Daoy (cell line): Measurements from ENCODE around the genes IP6K2 and RHOA.

GRCh38 chr3:48426954-48428094 lies 2.6 kb downstream of the PLXNB1 start:
- RAMPAGE, long total RNA = no peak

DNA sequence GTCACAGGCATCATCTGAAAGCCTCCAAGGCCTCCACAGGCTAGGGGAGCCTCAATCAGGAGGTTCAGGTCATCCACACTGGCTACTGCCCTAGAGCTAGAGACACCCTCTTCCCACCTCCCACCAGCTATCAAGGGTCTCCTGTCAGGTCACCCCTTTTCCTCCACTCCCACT lies 588 bp upstream of the PLXNB1 start:
- RAMPAGE, long total RNA = no peak

GRCh38 chr3:48473384-48473745 lies 7.3 kb downstream of the TREX1 start:
- RAMPAGE, long total RNA = no peak

DNA sequence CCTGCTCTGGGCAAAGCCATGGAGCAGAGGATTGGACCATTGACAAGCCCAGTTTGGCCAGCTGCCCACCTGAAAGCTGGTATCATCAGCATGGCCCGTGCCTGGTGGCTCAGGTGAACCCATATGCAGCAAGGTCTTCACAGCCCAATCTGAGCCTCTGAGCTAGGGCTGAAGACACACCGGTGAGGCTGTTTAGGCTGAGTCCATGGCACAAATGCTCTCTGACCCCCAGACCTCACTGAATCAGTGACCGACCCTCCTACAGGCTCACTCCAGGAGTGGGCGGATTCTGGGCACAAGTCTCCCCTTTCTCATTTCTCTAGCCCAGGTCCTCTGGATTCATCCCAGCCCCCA lies 971 bp downstream of the SHISA5 start:
- RAMPAGE, long total RNA = no peak

DNA sequence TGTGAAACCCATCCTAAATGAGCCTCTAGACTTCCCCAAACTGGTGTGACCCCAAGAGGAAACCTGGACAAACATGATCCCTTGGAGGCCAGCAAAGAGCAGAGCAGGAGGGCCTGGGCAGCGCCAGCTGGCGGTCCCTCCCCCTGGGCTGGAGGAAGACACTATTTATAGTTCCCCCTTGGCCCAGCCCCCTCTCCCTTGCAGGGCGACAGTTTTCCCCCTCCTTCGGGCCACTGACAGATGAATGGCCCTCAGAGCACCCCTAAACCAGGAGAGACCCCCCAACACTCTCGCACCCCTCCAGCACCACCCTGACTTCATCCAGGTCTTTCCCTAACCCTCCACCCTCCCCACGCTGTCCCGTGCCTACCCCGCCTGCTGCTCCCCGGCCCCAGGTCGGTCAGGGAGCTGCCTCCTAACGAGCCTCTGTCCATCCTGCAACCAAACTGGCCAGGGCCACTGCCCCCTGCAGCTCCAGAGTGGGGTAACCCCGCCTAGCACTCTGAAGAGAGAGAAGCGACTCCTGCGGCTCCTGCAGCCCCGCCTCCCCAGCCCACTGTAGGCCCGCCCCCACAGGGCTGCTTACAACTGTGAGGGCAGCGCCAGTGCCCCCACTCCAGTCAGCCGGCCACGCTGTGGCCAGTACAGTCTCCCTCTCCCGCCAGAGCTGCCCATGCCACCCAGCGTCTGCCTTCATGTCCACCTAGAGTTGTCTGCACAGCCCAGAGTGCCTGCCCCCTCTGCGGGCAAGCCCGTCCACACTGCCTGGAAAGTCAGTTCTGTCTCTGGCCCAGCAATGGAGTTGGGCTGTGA lies 2.7 kb downstream of the UCN2 start:
- RAMPAGE, long total RNA = no peak

DNA sequence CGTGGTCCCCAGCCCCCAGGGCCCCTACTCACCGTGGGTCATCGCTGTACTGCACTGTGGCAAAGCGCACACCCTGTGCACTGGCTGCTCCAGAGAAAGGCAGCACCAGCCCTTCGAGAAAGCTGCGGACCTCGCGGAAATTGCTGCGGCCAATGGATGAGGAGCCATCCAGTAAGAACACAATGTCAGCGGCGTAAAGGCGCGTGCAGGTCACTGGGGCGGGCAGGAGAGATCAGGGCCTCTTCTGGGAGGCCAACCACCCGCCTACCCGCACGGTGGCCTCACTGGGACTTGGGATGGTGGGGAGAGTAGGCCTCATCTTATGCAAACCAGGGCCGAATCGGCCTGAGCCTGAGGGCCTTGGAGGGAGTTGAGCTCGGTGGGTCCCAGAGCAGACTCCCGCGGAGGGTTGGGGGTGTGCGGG lies 781 bp downstream of the COL7A1 start:
- RAMPAGE, long total RNA = no peak

DNA sequence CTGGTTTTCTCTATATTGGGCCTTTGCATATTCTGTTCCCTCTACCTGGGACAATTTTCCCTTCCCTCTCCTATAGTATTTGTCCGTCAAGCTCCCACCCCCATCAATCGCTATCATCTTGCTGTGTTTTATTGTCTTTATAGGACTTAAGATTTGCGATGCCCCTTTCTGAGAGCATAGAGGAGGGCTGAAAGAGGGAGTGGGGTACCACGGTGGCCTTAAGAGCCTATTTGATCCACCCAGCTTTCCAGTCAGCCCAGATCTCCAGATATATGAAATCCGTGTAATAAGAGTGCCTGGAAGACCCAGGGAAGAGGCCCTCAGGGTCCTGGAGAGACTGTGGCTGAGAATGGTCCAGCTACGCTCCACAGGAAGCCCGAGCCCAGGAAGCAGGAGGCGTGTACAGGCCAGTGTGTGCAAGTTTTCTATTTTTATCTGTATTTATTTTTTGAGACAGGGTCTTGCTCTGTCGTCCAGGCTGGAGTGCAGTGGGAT lies 827 bp upstream of the NCKIPSD start:
- RAMPAGE, long total RNA = no peak

DNA sequence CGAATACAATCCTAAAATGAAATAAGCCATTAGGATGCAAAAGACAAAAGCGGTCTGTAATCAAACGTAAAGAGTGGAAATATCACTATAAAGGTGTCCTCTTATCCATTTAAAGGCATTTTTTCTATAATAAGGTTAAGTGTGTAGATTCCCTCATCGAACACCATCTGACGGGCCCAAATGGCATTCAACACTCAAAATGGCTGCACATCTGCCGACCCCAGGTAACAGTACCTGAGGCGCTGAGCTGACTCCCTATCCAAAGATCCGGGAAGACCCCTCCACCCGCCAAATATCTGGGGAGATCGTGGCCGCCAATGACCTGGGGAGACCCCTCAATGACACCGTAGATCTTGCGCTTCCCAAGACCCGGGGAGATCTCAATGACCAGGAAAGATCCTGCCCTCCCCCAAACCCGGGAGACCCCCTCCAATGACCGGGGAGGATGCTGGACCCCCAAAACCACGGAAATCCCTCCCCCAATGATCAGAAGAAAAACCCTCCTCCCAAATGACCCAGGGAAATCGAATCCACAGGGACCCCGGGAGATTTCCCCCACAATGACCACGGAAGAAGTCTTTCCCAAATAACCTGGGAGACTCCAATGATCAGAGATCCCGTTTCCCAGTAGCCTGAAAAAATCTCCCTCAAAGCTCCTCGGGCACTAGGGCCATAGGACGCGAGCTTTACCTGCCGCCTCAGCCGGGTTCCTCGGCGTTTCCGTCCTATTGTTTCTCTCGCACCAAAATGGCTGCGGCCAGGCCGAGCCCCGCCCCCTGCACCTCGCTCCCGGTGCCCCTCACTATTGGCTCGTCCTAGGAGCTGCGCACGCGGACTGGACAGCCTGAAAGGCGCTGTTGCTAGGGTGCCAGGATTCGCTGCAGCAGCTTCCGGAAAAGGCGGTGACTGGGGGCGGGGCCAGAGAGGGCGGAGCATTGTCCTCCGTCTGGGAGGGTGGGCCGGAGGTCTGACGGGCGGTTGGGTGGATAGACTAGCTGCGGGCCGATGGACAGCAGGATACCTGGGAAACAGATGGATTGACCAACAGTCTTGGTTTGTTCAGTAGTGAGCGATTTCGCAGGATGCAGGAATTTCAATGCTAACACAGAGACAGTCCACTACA lies at the start of gene IP6K2:
IP6K2 (minus strand) TSS at position 755 of the 1,123 bp plus-strand sequence.
- RAMPAGE, long total RNA = no peak

DNA sequence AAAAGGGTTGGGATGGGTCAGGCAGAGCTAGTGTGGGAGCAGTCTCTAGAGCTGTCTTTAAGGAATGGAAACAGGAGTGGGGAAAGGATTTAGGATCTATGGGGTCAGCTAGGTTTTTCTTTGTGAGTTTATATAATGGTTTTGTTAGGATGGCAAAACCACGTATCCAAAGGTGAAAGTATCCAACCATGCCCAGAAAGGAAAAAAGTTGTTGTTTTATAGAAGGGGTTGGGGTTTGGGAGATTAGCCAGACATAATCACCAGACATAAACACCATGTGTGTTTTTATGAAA lies 9.2 kb upstream of the IP6K2 start:
- RAMPAGE, long total RNA = no peak

GRCh38 chr3:48952302-48952897 lies 33.8 kb downstream of the ARIH2 start:
- RAMPAGE, long total RNA = no peak

DNA sequence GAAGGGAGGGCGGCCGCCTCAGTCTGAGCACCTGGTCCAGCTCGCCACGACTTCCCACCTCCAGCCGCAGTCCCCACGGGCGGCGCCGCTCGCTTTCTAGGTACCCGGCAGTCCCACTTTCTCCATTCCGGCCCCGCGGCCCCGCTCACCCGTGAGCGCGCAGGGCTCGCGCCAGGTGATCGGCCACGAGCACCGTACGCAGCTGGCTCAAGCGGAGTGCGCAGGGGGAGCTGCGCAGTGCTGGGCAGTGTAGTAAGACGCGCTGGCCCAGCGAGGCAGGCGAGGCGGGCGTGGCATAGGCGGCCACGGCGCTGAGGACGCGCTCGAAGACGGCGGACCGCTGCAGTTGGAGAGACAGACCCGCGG lies 523 bp downstream of the DALRD3 start:
- RAMPAGE, long total RNA = no peak

GRCh38 chr3:49020143-49021154 lies 1.5 kb upstream of the NDUFAF3 start:
- RAMPAGE, long total RNA = no peak

GRCh38 chr3:49021155-49021599 lies 744 bp upstream of the NDUFAF3 start:
- RAMPAGE, long total RNA = no peak

- RAMPAGE, long total RNA = no peak
Observed at GRCh38 chr3:49024632-49025237, 2.8 kb downstream of the NDUFAF3 start.

GRCh38 chr3:49103819-49104018 lies 838 bp downstream of the QARS1 start:
- RAMPAGE, long total RNA = no peak

- RAMPAGE, long total RNA = no peak
Observed at GRCh38 chr3:49133310-49134152, 681 bp upstream of the LAMB2 start.

DNA sequence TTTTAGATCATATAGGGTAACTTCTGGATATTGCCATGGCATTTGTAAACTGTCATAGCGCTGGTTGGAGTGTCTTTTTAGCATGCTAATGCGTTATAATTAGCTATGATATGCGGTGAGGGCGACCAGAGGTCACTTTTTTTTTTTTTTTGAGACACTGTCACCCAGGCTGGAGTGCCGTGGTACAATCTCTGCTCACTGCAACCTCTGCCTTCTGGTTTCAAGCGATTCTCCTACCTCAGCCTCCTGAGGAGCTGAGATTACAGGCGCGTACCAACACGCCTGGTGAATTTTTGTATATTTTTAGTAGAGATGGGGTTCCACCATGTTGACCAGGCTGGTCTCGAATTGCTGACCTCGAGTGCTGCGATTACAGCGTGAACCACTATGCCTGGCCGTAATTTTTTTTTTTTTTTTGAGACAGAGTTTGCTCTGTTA lies 5.9 kb downstream of the IHO1 start:
- RAMPAGE, long total RNA = no peak

- RAMPAGE, long total RNA = start-site peak on the minus strand at chr3:49411935-49411974, 628 and 56 reads in 2 replicates
Observed at GRCh38 chr3:49411362-49412141, at the start of gene RHOA. TSS of gene RHOA (minus strand) at chr3:49411976.

GRCh38 chr3:49665714-49666309 lies 8.3 kb upstream of the APEH start:
- RAMPAGE, long total RNA = no peak

GRCh38 chr3:49666507-49667028 lies 7.6 kb upstream of the APEH start:
- RAMPAGE, long total RNA = no peak